ENCODE data around the gene CCDC43.

- PRO-cap = no peak
Measured at GRCh38 chr17:44004792-44005550, 549 bp downstream of the NAGS start.

DNA sequence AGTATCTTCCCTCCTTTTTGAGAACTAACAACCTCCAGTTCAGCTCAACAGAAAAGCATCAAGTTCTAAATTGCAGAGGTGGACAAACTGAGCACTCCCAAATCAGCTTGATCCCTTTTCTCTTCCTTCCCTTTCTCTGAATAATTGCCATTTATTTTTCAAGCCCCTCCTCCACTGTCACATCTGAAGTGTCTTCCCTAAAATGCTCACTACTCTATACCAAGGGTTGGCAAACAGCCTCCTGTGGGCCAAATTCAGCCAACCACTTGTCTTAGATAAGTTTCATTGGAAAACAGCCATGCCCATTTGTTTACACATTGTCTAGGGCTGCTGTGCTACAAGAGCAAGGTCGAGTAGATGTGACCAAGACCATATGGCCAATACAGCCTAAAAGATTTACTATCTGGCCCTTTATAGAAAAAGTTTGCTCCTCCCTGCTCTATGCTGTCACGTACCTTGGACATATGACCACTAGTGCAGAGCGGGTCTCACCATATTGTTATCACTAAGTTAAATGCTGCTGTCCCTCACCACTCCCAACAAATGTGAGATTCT, 13.4 kb downstream of the LSM12 start:
- PRO-cap = no peak

GRCh38 chr17:44168244-44168922, 2.1 kb upstream of the ASB16 start:
- PRO-cap = no peak

DNA sequence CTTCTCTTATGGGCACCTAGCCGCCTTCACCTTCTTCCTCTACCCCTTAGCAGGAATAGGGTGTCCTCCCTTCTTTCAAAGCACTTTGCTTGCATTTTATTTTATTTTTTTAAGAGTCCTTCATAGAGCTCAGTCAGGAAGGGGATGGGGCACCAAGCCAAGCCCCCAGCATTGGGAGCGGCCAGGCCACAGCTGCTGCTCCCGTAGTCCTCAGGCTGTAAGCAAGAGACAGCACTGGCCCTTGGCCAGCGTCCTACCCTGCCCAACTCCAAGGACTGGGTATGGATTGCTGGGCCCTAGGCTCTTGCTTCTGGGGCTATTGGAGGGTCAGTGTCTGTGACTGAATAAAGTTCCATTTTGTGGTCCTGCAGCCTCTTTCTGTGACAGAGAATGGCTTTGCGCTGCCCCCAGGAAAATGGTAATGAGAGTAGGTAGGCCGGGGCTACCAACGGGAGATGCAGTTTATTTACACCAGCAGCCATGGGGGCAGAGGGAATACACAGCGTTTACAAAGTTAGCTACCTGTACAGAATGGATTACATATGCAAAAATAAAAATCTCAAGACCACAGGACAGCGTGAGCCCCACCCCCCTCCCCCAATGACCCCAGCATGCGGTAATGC, 4.7 kb downstream of the TMUB2 start:
- PRO-cap = no peak

DNA sequence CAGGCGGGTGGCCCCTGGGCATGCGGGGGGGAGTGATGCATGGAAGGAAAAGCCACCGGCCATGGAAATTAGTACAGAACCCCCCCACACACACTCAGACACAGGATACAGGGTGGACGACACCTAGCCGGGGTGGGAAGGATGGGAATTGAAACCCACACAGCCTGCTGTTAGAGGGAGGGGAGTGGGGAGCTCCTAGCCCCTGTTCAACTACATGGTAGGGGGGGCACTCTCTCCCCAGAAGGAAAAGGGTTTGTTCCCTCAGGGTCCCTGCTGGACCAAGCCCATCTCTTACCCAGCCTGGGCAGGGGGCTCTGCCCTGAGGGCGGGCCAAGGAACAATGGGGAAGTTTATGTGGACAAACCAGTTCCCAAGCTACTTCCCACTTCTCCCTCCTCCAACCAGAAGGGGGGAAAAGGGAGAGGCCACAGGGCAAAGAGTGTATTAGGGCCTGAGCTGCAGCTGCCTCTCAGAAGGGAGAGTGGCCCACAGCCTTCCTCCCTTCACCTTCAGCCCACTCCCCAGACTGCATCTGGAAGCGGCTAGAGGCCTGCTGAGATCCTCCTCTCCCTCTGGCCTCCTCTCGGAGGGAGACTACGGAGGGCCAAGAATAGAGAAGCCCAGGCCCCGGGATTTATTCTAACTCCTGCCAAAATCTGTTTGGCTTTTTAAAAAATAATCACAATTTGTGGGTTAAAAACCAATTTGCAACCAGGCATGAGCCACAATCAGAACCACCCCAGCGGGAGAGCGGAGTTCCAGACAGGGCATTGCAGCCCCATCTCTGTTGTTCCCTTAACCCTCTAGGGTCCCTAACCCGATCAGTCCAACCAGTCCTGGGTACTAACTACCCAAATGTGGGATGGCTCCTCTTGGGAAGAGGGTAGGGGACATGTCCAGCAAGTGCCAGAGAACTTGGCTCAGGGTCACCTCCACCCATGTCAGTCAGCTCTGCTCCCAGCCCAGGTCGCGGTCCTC, 5.5 kb downstream of the TMUB2 start:
- PRO-cap = no peak

- PRO-cap = no peak
Measured at GRCh38 chr17:44197878-44198201, 1.8 kb downstream of the ATXN7L3 start.

GRCh38 chr17:44207335-44208177, 7.9 kb upstream of the ATXN7L3 start:
- PRO-cap = no peak

GRCh38 chr17:44212968-44213790, 6.3 kb downstream of the UBTF start:
- PRO-cap = no peak

DNA sequence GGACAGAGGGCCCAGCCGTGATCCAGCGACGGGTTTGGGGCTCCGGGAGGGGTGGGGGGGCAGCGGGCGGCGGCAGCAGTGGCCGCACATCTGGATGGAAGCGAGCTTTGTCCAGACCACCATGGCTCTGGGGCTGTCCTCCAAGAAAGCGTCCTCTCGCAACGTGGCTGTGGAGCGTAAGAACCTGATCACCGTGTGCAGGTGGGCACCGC, 244 bp downstream of the RUNDC3A start:
- PRO-cap = no peak

DNA sequence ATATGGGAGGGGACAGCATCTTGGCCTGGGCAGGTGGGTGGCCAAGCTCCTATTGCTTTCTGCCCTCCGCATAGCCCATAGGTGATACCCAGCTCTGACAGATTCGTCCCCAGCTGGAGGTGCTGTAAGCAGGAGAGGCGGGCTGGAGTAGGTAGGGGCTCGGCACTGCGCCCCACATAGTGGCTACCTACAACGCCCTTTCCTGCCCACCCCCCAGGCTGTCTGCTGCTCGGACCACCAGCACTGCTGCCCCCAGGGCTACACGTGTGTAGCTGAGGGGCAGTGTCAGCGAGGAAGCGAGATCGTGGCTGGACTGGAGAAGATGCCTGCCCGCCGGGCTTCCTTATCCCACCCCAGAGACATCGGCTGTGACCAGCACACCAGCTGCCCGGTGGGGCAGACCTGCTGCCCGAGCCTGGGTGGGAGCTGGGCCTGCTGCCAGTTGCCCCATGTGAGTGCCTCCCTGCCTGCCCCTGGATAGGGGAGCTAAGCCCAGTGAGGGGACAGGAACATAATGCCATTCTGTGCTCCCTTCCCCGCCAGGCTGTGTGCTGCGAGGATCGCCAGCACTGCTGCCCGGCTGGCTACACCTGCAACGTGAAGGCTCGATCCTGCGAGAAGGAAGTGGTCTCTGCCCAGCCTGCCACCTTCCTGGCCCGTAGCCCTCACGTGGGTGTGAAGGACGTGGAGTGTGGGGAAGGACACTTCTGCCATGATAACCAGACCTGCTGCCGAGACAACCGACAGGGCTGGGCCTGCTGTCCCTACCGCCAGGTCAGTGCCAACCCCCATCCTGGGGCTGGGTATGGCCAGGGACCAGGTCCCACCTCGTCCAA, 6.9 kb downstream of the GRN start:
- PRO-cap = no peak

DNA sequence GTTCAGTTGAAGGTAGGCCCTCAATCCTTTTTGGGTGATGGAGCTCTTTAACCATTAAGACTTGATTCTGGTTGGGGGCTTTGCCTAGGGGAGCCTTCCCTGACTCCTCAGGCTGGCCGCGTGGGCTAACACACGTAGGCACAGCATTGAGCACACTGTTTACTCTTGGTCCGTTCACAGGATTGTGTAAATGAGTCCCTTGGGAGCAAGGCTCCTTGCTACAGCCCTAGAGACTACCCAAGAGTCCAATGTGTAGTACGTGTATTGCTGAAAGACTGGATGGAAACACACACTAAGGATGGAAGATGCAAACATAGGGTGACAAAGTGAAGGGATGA, 761 bp upstream of the ITGA2B start:
- PRO-cap = no peak

GRCh38 chr17:44529838-44530290, 26.7 kb upstream of the GPATCH8 start:
- PRO-cap = no peak

- PRO-cap = bidirectional peak, plus-strand start at chr17:44689849, minus-strand start at chr17:44689770
Measured at GRCh38 chr17:44689230-44690431, at the start of gene CCDC43. CCDC43 (minus strand) TSS chr17:44689776.

GRCh38 chr17:44757569-44757991, 1.2 kb upstream of the ADAM11 start:
- PRO-cap = no peak

- PRO-cap = no peak
Measured at GRCh38 chr17:44778644-44779691, 20.2 kb downstream of the ADAM11 start.

DNA sequence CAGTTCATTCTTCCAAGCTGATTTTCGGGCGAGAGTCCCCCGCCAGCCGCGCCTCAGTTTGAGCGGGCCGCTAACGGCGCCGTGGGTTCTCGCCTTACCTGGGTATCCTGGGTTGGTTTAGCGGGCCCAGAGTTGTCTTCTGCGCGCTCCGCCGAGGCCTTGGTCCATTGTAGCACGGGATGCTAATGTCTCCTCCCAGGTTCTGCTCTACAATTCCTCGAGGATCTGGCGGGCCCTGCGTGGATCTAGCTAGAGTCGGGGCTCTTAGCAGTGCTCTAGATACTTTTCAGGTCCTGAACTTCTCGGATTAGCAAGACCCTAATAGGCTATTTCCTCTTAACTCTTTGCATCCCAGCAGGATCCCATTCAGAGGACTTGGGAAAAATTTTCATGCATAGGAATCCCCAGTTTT, 459 bp upstream of the GJC1 start:
- PRO-cap = no peak

DNA sequence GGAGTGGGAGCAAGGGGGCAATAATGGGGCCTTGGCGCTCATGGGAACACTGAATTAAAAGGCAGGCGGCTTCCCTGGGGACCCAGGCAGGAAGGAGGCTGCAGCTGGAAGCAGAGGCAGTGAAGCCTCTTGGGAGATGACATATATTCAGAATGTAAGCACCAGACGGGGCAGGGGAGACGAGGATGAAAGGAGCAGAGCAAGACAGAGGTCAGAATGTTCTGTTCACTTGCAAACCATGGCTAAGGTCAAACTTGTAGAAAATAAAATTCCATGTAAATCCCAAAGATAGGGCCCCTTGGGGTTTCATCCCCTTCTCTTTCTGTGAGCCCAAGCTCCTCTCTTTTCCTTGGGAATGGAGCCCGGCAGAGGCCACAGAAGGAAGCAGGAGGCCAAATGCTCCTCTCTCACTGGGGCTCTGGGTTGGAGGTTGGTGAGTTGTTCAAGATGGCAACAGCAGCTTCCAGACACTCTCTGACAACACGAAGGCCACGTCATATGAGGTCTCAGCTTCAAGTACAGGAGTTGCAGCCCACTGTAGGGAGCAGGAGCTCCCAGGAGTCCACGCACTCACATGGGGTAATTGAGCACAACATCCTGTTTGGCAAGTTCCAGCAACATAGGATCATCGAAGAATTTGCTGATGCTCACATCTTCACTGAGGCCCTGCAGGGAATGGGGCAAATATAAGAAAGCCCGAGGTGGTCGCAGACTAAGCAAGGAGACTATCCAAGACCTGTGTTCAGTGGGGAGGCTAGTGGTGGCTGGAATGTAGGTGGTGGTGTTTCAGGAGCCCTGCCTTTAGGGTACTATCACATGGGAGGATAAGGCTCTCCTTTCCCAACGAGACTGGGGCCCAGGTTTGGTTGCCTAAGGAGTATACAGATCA, 3.3 kb downstream of the HIGD1B start:
- PRO-cap = no peak

GRCh38 chr17:44969457-44969853, 1.4 kb upstream of the C1QL1 start:
- PRO-cap = no peak

GRCh38 chr17:44983442-44983934, 15.4 kb upstream of the C1QL1 start:
- PRO-cap = no peak

- PRO-cap = no peak
Measured at GRCh38 chr17:44988131-44988790, 20.2 kb upstream of the C1QL1 start.

All from colic lymph node (tissue), 1 donor.